HT-29 (cell line): ENCODE measurements around a stretch of chr4.

GRCh38 chr4:88341035-88341574 is 37.5 kb upstream of the HERC6 start:
- RAMPAGE, long total RNA: no peak

GRCh38 chr4:88613089-88613991 is 21.1 kb downstream of the HERC3 start:
- RAMPAGE, long total RNA: no peak

GRCh38 chr4:88708395-88709215 is 11.0 kb upstream of the NAP1L5 start:
- RAMPAGE, long total RNA: no peak

DNA sequence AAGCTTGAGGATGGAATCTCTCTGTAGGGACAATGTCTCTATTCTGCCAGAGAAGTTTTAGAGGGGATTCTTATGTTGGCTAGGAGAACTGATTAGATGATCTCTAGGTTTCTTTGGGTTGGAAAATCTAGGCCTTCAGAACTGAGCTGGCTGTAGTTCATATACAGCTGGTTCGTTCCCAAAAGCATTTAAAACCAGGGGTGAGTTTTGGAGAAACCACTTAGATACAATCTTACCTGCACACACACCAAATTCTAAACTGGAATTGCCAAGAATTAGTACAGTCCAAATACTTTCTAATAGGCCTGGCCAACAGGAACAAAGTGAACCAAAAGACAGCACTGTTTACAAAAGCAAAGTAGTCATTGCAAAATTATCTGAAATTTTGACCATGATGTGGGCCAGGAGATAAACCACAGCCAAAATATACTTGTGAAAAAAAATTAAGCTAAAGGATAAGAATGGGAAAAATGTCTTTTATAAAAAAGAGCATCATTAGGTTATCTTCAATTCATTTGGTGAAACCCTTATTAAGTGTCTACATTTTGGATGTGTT is 37.9 kb upstream of the NAP1L5 start:
- RAMPAGE, long total RNA: no peak

- RAMPAGE, long total RNA: no peak
Measured at GRCh38 chr4:88816458-88816894, 118.8 kb upstream of the NAP1L5 start.

- RAMPAGE, long total RNA: no peak
Measured at GRCh38 chr4:88835063-88835515, 137.5 kb upstream of the NAP1L5 start.

- RAMPAGE, long total RNA: no peak
Measured at GRCh38 chr4:89279601-89280147, 27.9 kb downstream of the GPRIN3 start.

DNA sequence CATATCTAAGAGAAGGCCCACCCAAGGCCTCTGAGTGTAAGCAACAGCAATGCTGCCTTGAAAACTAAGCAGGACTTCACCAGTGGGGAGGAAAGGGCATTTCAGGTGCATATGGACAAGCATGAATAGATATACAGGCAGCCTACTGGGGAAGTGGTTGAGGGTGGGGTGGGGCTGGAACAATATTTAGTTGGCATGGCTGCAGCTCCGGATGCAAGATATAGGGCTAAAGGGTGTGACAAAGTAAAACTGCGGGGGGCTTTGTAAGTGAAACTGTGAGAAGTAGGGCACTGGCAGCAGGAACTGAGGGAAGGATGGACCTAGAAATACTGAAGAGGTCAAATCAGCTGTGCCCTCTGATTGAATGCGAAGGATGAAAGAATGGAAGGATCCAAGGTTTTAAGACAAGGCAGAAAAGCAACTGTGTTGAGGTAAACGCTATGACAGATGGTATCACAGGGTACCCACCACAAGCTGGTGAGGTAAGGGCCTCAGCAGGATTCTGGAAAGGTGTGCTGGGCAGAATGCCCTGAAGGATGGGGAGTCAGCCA is 23.9 kb downstream of the GPRIN3 start:
- RAMPAGE, long total RNA: no peak

- RAMPAGE, long total RNA: no peak
Measured at GRCh38 chr4:89297532-89298697, 9.7 kb downstream of the GPRIN3 start.

DNA sequence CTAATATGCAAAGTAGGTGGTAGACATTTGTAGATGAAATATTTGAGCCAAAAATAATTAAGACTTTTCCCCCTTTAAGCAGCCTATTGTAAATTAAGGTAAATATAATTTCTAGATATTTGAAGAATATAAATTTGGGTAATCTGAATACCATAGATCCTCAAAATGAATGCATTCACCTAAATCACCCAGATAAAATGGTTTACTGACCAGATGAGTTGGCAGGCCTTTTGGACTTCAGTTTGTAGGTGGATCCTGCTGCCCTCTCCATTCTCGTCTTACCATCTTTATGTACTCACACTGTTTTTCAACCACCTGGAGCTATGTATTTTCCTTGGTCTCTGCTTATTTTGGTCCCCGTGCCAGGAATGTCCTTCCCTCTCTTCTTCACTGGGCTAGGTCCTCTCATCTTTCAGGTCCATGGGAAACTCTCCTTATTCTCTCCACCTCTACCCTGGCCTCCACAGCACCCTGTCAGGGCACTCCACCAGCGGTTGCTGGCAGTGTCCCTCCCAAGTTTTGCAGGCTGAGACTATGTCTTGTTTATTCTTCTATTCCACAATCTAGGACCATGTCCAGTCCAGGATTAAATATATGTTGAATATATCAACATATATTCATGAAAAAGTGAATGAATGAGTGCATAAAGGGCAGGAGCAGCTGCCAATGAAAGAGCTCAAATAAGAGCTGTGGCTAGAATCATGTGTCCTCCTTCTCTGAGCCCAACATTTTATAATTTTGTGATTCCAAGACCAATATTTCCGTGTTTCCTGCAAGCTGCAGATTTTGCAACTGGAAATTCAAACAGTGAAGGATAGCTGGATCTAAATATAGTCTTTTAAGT is 2.5 kb downstream of the GPRIN3 start:
- RAMPAGE, long total RNA: no peak

DNA sequence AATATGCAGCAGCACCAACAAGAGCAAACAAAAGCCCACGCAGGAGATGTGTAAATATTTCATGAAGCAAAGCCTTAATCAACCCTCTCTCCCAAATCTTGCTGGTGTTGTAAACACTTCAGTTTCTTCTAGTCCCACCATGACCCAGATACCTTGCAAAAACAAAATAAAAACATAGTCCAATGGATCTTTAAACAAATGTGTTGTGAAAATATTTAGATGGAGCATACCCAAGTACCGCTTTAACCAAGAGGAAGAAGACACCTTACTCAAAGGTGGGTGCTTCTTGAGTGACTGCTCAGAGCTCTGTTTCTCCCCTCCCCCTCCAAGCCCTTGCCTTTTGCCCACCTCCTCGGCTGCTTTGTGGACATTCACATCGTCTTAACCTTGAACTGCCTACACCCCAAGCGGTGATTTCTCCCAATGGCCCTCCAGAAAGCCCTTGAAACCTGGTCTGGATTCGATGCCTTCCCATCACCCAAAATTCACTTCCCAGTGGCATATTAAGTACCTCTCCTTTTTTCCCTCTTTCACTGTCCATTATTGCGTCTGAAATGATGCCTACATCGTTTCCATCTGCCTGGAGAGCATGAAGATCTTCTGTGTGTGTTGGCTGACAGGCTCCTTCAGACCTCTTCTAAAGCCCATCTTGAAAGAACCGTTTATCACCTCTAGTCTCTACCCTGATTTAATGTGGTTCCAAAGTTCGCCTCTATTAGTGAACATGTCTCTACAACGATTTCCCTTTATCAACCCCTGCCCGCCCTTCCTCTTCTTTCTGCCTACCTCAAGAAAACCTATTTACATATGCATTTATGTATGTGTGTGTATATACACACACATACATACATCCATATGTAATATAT is 1.0 kb downstream of the GPRIN3 start:
- RAMPAGE, long total RNA: no peak

GRCh38 chr4:89835950-89836732 is 820 bp downstream of the SNCA start:
- RAMPAGE, long total RNA: no peak

- RAMPAGE, long total RNA: no peak
Measured at GRCh38 chr4:92028855-92029369, 274.9 kb upstream of the GRID2 start.

DNA sequence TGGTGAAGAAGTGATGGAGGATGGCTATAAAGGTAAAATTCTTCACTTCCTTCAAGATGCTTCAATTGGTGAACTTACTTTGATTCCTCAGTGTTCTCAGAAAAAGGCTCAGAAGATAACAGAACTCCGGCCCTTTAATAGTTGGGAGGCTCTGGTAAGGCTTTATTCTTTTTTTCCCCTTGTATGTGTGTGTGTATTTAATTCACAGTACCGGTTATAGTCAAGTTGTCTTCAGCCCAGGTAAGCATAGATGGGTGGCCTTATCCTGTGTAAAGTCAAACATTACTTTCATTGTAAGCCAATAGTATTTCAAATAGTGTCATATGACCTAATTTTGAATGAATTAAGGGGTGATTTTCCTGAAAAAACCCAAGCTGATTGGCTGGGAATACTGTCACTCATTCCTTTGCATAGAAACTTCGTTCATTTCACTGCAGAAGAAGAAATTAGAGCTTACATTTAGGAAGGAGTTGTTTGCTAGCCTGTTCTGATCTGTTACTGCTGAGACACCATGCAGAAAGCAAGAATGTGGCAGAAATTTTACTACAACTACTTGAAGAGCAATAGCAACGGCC is 45.3 kb downstream of the SMARCAD1 start:
- RAMPAGE, long total RNA: no peak

DNA sequence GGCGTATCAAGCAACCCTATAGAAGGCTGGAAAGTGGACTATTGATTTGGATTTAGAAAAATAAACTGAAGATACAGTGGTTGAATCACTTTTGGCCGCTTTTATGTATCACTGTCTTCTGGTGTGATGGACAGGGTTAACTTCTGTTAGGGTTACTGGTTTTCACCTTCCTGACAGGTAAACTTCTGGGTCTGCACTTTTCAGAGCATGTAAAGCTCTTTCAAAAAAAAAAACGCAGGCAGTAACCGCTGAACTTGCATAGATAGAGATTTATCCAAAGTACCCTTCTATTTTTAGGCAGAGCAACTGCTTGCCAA is 488 bp upstream of the PDLIM5 start:
- RAMPAGE, long total RNA: no peak

DNA sequence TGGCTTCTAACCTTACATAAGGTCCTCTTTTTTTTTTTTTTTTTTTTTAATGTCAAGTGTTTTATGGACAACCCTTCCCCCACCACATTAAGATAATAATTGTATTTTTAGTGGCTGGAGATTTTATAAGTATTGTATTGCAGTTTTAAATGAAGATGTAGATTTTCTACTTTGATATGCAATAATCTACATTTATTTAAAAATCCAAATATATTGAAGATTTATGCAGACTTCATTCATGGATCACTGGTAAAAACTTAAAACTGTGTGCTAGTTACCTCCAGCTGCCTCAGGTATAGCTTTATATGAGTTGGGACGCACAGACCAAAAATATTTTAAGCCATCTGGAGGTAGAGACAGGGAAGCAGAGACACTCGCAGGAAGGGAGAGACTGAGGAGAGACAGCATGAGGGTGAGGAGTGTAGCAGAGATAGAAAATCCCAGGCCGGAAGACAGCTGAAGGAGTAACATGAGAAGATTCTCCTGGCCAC is 84.1 kb downstream of the PDLIM5 start:
- RAMPAGE, long total RNA: no peak

DNA sequence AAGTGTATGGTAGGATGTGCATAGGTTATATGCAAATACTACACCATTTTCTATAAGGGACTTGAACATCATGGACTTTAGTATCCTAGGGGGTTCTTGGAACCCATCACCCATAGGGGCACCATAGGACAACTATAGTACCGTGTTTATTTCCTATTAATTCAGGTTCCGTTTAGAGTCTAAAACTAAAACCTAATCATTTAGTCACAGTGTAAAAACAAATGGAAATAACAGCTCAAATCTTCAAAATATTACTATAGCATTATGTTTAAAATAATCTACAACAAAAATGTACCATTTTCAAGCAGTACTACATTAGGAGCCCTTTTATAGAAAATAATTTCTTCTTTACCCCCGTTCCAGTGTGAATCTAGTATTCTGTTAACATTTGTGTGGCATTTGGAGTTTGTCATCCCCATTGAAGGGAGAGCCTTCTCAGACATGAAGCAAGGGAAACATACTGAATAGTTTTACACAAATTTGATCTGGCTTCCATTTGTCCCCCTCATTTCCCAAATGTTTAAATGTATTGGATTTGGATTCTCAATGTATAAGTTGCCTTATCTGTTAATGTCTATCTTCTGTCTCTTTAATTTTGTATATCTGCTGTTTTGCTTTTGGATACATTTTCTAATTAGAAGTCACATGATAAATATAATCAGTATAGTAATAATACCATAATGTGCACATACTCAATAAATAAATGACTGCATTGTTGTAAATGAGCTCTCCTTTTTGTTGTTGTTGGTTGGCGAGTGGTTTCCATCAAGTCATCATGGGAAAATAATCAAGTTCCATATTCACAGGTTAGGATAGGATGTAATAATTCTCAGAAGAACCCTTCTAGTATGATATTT is 90.0 kb upstream of the BMPR1B start:
- RAMPAGE, long total RNA: no peak

- RAMPAGE, long total RNA: no peak
Measured at GRCh38 chr4:95051322-95051869, 293.6 kb downstream of the BMPR1B start.

- RAMPAGE, long total RNA: no peak
Measured at GRCh38 chr4:95105789-95106366, 348.1 kb downstream of the BMPR1B start.

DNA sequence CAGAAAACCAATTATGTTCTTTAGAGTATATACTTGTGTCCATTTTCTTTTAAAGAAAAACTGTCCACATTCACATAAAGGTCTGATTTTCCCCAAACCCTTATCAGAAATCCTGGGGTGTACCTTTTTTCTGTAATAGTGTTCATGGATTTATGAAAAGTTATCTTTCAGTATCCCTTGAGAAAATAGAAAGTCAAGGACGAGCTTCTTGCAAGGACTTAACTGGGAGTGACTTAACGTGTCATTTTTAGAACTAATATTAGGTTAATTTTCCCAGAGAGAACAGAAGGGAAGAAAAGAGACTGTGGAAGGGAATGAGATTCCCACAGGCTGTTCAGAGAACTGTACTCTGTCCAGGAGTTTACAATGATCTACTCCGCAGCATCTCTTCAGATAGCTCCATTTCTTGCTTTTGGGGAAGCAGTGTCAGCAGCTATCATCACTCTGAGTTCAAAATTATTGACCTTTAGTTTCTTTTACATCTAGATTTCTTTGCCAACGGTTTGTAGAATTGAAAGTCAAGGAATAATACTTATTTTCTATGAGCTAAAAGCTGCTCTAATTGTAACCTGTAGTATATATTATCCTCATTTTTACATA is 5.1 kb downstream of the UNC5C start:
- RAMPAGE, long total RNA: no peak